Hematopoietic multipotent progenitor cell (in vitro differentiated cells): ENCODE data around the genes AANAT, PRCD and ST6GALNAC2.

DNA sequence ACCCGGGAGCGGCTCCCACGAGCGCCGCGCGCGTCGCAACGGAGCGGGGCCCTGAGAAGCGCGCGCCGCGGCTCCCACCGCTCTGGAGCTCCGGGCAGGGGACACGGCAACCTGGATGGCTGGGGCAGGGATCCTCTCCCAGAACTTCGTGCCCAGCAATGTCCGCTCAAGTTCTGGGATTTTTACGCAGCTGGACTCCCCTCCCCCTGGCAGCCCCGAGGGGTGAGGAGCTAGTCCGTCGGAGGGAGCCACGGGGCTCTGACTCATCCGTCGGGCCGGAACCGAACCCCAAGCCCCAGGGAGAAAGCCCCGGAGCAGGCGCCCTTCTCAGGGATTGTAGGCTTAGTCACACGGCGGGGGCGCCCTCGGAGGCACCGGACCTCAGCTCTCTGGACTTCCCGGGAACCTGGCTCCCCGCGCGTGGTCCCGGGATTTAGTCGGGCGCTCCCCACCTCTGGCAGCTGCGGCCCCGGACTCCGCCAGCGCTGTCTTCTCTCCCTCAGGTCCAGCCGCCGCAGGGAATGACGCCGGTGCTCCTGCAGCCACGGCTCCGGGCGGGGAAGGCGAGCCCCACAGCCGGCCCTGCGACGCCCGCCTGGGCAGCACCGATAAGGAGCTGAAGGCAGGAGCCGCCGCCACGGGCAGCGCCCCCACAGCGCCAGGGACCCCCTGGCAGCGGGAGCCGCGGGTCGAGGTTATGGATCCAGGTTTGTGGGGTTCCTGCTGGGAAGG is 705 bp downstream of the SPHK1 start:
- CAGE, long polyA plus RNA: no peak

- CAGE, long polyA plus RNA: no peak
These were observed 1.4 kb downstream of the SPHK1 start for GRCh38 chr17:76385680-76386350.

GRCh38 chr17:76451731-76452977 is 798 bp downstream of the UBE2O start:
- CAGE, long polyA plus RNA: no peak

- CAGE, long polyA plus RNA: no peak
These were observed at the start of gene AANAT for GRCh38 chr17:76467236-76467758. Gene AANAT, plus strand, starts transcription at chr17:76467603.

DNA sequence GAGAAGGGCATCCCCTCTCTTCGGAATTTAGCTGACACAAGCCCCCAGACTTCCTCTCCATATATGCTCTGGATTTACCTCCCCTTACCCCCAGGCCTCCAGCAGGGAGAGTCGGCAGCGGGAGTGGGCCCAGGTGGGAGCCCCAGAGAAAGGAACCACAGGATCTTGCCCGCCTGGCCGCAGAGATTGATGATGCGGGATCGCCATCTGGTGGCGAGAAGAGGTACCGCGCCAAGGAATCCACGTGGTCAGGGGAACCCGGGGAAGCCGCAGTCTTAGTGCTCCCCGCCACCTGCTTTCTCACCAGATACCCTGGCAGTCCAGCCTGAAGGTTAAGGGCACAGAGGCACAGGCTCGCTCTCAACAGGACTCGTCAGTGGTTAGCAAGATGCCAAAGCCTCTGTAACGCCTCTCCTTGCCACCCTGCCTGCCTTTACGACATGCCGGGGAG is 5.1 kb upstream of the RHBDF2 start:
- CAGE, long polyA plus RNA: no peak

DNA sequence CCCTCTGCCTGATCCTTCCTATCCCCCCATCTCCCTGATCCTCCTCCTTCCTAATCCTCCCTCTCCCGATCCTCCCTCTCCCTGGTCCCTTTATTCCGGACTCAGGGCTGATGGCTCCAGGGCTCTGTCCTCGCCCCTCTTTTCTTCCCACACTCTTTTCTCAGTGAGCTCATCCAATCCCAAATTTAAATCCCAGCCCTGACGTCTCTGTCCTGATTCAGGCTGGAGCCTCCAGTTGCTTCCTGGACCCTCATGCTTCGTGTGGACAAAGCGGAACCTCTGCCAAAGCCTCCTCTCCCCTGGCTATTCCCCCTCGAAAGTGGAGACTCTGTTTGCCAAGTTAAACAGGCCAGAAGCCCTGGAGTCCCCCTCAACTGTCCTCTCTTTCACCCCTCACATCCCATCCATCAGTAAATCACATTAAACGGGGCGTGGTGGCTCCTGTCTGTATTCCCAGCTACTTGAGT is 18.1 kb downstream of the CYGB start:
- CAGE, long polyA plus RNA: no peak

- CAGE, long polyA plus RNA: no peak
These were observed at the start of gene PRCD for GRCh38 chr17:76539818-76540247. Gene PRCD, plus strand, starts transcription at chr17:76540044.

DNA sequence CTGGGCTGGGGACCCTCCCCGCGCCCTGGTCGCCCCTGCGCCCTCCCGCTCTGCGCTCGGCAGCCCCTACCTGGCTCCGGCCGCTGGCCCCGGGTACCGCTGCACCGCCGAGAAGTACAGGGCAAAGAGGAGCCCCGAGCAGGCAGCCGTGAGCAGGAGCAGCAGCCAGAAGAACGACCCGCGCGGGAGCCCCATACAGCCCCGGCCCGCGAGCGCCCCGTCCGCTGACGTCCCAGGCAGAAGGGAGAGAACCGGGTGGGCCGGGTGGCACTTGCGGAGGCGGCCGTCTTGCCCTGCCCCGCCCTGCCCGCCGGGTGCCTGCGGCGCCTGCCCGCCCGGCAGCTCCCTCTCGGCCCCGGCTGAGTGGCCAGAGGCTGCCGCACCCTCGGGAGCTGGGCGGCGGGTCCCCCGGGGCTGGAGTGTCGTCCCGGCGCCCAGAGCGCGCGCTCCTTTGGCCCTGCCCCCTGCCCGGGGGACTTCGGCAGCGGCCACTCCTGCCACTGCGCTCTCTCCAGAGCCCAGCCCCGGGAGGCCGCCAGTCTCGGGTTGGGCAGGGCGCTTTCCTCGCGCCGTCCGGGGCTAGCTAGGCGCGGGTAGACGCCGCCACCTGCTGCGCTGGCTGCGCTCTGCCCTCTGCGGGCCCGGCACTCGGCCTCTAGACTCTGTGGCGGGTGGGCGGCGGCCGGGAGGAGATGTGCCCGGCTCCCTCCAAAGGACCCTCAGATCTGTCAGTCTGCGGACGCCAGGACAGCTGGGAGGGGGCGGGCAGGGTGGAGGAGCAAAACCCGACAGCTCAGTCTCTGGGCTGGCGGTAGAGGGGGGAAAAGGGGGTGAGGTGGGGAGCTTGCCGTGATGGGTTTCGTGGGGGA is at the start of gene ST6GALNAC2:
TSS of gene ST6GALNAC2 (minus strand) at position 247 of the 869 bp plus-strand sequence.
- CAGE, long polyA plus RNA: no peak

GRCh38 chr17:76640058-76640850 is 3.3 kb downstream of the ST6GALNAC1 start:
- CAGE, long polyA plus RNA: no peak

- CAGE, long polyA plus RNA: no peak
These were observed 4.7 kb upstream of the MXRA7 start for GRCh38 chr17:76715299-76716046.

GRCh38 chr17:76733786-76734336 is 3.3 kb downstream of the SRSF2 start:
- CAGE, long polyA plus RNA: no peak

- CAGE, long polyA plus RNA: start-site peak on the minus strand at chr17:76735420-76735548, 42 reads
These were observed 1.7 kb downstream of the SRSF2 start for GRCh38 chr17:76735408-76735844.

- CAGE, long polyA plus RNA: no peak
These were observed 120.8 kb upstream of the SEC14L1 start for GRCh38 chr17:77019806-77020471.

- CAGE, long polyA plus RNA: no peak
These were observed 37.1 kb upstream of the SEC14L1 start for GRCh38 chr17:77103580-77104220.

DNA sequence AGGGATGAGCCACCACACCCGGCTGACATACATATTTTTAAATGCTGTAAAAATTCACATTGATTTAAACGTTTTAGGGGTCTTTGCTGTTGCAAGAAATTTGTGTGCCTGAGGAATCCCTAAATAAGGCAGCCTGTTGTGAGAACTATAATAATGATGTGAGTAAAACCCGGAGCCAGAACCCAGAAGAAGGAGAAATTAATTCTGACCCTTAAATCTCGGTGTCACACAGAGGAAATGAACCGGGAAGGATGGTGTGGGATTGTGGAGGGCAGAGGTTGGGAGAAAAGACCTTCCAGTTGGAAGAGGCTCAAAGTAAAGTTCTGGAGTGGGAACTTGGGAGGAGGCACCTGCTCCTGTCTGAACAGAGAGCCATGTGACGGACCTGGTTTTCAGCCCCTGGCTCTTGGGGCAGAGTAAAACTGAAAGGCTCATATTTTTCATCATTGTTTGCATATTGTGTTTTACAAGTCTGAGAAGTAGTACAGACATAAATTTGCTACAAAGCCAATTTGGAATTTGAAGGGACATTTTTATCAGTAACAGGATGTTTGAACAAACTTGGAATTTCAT is 24.5 kb upstream of the SEC14L1 start:
- CAGE, long polyA plus RNA: no peak

- CAGE, long polyA plus RNA: no peak
These were observed 6.9 kb upstream of the SEC14L1 start for GRCh38 chr17:77133862-77134300.

DNA sequence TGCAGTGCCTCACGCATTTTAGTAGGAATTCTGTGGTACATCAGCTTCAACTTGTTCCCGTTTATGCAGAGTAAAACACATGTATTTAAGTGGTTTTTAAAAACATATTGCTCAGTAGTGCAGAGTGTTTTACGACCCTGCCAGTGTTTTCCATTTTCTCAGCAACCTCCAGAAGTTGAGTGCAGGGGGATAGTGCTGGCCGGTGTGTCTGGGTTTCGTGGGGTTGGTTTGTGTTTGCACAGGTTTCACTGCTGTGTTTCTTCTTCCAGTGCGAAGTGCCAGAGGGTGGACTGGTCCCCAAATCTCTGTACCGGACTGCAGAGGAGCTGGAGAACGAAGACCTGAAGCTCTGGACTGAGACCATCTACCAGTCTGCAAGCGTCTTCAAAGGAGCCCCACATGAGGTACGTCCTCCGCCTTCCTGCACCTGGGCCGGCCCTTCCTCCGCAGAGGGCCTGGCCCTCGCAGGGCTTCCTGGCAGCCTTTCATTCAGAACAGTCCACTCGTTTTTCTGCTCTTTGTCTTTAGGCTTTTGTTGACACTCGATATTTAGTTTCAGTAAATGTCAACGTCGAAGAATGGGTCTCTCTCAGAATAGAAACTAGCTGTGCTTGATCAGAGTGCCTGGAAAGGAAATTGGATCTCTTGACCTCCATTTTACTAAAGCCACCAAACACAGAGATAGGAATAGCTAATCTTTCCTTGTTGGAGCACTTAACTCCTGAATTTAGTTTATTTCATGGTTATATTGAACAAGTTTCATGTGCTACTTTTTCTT is 68.5 kb downstream of the SEC14L1 start:
- CAGE, long polyA plus RNA: no peak

GRCh38 chr17:77210101-77210797 is 69.5 kb downstream of the SEC14L1 start:
- CAGE, long polyA plus RNA: no peak

GRCh38 chr17:77242428-77242932 is 38.8 kb upstream of the SEPTIN9 start:
- CAGE, long polyA plus RNA: no peak

DNA sequence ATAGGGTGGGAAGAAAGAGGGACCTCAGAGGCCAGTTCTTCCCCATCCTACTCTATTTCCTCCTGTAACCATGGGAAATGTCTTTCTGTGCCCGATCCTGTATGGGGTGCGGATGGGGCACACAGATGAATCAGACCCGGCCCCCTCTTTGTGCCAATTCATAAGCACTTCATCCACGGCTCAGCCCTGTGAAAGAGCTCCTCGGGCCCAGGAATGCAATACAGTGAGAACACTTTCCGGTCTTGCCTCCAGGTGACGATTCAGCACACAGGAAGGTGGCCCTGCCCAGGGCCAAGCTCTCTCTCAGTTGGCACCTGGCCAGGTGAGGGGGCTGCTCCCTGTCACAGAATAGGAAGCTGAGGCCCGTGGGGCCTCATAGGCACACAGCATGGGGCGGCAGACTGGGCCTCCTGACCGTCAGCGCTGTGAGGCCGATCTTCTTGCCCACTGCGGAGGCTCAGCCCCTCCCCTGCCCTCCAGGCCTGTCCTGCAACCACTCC is 26.4 kb upstream of the SEPTIN9 start:
- CAGE, long polyA plus RNA: no peak